Measurements from ENCODE around the gene FABP2.

GRCh38 chr4:119080815-119081499 is 54.7 kb upstream of the MYOZ2 start:
- PRO-cap: no peak

GRCh38 chr4:119283046-119284207 is 17.0 kb downstream of the C4orf3 start:
- PRO-cap: no peak

DNA sequence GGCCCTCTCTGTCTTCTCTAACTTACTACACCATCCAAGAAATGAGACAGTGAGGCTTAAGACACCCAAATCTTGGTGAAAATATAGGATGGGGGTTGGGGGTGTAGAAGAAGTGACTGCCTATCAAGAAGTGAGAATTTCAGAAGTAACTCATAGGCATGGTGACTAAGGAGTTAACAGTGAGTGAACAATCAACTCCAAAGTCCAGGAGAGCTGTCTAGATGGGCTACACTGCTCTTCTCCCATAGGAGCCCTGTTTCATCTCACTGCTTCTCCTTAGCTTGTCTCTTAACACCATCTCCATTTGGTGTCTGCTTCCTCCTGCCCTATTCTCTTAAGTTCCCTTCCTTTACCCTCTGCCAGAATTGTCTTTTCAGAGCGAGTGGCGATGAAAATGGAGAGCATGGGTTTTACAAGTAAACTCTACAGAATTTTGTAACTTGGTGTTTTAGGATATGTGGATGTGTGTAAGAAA is 1.2 kb downstream of the C4orf3 start:
- PRO-cap: no peak

DNA sequence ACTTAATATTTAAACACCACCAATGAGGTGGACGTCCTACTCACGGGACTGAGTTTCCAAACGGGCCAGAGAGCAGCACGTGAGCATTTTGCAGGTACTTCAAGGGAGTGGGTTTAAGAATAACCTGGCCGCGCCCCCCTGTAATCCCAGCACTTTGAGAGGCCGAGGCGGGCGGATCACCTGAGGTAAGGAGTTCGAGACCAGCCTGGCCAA is 467 bp upstream of the C4orf3 start:
- PRO-cap: no peak

DNA sequence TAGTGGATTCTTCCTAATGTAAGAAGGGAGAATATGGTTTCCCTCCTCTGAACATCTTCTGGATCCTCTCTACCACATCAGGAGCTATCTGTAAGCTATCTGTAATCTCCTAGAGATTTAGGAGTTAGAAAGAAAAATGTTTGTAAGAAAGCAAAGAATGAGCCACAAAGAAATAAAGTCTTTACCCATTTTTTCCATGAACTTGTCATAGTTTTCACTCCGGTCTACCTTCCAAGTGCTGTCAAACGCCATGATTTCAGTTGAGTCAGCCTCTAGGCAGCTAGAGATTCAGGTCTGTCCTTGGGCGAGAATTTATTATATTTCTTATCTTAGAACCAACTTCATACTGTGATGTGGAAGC is at the start of gene FABP2:
Gene FABP2, minus strand, starts transcription at position 288 of the 361 bp plus-strand sequence.
- PRO-cap: no peak

GRCh38 chr4:119524980-119525722 is 103.5 kb downstream of the PDE5A start:
- PRO-cap: no peak

DNA sequence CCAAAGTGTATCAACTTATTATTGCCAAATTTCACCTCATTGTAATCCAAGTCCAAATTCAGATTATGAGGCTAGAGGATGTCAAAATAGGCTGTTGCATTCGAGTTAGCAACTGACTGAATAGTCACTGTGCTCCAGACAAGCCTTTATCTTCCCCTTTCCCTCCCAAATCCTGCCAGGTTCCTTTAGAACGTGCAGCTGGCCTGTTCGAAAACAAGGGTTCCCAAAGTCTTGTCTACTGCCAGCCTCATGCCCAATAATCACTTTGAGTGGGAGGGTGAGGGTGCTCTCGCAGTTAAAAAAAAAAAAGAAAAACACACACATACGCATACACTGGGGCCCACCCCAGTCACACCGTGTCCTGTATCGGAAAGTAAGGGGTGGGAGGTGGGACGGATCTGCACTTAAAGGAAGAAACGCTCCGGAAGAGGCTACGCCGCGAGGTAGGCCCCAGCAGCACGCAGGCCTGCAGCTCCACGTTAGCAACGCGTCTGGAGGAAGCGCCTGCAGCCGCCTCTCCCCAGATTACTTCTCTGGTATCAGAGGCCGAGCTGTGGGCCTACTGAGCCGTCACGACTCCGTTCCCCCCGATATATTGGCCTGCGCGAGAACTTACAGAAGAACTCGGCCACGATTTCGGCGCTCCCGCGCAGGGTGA is 473 bp downstream of the MAD2L1 start:
- PRO-cap: bidirectional peak, plus-strand start at position 434 of the sequence, minus-strand start at position 262 of the sequence

DNA sequence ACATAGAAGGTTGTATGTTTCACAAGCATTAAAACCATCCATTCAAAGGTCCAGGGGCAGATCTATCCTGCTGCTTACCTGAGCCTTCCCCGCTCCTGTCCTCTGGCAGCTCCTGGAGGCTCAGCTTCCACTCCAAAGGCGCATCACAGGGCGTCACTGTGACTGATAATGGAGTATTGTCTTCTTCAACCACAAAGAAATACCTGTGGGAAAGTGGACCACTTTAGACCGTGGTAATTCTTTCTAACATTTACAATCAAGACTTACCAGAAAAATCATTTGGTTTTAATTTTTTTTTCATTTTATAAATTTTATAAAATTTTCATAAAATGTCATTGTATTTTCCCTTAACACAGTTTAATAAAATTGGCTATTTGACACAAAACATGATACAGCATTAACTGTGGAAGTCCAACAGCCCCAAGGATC is 32.5 kb downstream of the NDNF start:
- PRO-cap: no peak

DNA sequence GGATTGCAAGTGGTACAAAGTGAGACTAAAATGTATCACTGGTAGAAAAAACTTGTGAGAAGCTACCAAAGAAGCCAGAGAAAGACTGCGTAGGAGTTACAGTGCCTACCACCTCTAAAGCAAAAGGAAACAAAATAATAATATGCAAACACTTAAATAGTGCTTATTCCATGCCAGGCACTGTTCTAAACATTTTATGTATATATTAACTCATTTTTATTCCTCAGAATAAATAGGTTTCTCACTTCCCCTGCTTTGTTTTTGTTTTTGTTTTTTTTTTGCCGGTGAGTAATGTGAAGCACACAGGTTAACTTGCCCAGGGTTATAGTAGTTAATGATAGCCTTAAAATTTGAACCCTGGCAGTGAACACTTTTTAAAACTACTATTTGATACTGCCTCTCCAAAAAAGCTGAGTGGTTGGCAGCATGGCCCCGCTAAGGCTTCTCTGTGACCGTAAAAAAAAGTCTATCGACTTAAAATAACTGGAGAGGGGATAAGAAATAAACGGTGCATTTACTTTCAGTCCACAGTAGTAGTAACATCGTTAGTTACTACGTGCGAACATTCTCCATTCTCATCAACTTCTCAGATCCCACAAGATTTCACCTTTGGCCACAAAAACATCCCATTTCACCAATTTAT is 718 bp upstream of the EXOSC9 start:
- PRO-cap: no peak

- PRO-cap: no peak
Observed at GRCh38 chr4:121816813-121817199, 6.9 kb downstream of the CCNA2 start.

DNA sequence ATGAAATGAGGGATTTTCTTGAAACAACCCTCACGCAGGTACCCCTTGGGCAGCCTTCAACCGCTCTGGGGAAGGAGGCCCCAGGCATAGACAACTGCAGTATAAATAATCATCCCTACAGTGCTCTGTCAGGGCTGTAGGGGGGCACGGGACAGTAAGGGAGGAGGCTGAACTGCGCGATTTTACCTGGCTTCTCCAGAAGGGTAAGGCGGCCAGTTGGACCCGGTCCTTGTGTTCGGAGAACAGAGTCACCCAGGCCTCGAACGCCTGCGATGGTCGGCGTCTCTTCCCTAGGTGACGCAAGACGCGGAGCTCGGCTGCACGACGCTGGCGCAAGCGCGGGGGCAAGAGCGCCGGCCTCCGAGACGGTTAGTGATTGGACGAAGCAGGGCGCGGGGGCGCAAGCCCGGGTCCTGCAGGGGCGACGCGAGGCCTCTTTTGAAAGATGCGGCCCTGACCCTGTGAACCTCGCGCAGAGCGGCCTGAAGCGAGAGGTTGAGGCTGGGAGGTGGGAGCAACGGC is 328 bp downstream of the ADAD1 start:
- PRO-cap: no peak

DNA sequence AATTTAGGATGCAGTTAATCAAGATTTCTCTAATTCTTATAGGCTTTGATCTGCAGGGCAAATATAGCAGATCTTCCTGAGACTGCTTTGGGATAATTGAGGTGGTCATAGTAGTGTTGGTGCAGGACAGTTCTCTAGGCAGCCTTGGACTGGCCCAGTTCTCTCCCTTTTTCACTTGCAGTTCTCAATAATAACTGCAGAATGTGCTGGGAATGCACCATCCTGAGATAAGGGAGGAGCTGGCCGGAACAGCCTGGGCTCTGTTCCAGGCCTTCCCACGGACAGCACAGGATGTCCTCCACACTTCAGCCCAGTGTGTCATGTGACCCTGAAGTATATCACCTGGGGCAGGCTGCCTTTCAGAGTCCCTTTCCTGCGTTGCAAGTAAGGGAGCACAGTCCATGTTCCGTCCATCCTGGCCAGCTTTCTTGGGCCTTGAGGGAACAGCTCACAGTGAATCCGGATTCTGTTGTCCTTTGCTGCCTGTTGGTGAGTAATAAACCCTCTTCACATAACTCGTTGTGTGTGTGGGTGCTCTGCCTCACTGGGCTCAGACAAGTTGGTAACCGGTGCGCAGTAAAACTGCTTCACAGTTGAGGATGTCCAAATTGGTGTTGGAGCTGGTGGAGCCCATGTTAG is 32.3 kb upstream of the BBS12 start:
- PRO-cap: no peak

- PRO-cap: no peak
Observed at GRCh38 chr4:122917508-122918308, 4.7 kb downstream of the NUDT6 start.

DNA sequence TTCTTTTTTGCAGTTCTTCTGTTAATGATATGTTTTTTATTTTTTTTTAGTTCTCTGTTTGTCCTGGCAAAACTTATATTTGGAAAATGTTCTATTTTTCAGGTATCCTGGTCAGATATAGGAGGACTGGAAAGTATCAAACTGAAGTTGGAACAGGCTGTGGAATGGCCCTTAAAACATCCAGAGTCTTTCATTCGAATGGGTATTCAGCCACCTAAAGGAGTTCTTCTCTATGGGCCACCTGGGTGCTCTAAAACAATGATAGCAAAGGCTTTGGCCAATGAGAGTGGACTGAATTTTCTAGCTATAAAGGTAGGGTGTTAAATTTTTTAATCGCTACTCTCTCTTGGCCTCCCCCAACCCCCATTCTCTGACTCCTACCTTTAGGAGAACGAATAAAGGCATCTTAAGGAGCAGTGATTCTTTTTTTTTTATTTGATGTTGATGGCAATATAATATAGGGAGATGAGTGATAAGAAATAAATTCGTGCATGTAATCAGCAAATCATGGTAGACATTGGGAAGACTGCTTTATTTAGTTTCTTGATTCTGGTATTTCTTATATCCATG is 105.3 kb downstream of the SPATA5 start:
- PRO-cap: no peak

DNA sequence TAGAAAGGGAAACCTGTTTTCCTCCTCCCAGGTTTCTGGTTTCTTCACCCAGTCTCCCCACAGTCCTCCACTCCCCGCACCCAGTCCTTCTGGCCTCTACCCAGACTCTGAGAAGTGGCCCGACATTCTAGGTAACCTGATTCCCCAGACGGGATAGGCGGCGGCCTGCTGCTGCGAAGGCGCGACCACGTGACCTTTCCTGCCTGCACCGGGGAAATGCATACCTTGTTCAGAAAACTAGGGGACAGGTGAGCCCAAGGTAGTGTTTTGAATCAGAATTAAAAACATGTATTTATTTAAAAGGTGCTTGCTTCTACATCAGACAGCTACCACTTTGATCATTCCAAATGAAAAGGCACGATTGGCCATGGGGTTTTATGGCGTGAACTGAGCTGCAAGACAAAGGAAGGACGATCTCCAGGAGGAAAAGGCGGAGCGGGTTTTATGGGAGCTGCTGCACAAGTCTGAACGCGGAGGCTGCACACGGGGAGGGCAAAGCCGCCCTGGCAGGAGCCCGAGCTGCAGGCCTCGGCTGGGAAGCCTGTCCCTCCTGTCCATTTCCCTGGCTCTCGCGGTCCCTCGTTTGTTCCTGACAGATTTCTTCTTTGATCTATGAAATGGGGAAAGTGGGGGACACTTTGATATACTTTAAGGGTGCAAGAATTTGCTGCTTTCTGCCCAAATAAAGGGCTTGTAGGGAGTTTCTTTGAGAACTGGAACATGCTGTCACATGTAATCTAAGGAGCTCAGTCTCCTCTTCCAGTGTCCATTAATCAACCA is 150.8 kb downstream of the SPRY1 start:
- PRO-cap: no peak

DNA sequence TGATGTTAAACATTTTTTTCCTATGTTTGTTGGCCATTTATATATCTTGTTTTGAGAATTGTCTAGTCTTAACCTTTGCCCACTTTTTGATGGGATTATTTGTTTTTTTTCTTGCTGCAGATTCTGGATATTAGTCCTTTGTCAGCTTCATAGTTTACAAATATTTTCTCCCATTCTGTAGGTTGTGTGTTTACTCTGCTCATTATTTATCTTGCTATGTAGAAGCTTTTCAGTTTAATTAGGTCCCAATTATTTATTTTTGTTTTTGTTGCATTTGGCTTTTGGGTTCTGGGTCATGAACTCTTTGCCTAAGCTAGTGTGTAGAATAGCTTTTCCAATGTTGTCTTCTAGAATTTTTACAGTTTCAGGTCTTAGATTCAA is 169.9 kb downstream of the SPRY1 start:
- PRO-cap: unidirectional peak, plus-strand start at position 102 of the sequence

GRCh38 chr4:123587571-123588579 is 191.3 kb downstream of the SPRY1 start:
- PRO-cap: no peak

- PRO-cap: no peak
Observed at GRCh38 chr4:124060011-124061073, 652.2 kb downstream of the ANKRD50 start.

DNA sequence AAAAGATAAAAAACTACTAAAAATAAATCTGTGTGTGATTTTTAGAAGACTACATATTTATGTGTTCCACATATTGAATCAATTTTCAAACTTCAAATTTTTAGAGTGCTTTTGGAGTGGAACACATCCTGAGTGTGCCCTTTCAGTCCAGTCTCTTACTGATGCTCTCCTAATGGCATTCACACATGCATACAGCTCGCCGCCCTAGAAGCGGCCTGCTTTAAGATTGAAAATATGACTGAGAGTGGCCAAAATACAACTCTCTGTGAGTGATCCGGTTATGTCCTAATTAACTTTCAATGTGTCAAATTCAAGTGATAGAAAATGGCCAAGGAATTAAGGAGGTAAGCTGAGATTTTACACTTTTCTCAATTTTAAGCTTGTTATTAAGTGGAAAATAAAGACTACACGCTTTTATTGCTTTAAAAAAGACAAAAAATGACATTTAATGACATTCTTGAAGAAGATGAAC is 628.7 kb downstream of the ANKRD50 start:
- PRO-cap: unidirectional peak, minus-strand start at position 212 of the sequence

DNA sequence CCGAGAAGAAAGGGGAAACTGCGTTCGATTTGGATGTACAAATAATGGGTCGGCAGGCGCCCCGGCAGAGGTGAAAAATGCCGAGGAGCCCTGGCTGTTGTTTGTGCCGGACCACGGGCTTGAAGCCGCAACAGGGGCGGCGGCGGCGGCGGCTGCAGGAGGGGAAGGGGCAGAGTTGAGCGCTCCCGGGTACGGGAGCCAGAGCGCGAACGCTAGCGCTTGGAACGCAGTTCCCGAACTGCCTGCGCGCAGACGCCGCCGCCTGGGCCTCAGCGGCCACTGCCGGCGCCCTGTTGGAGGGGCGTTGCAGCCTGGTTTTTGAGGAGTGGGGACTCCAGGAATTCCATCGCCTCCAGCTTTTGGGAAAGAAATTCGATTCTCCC is 754 bp downstream of the FAT4 start:
- PRO-cap: no peak

Measured in colic lymph node (tissue), 1 donor.